LHCN-M2 (cell line): ENCODE data around the gene RPS2.

DNA sequence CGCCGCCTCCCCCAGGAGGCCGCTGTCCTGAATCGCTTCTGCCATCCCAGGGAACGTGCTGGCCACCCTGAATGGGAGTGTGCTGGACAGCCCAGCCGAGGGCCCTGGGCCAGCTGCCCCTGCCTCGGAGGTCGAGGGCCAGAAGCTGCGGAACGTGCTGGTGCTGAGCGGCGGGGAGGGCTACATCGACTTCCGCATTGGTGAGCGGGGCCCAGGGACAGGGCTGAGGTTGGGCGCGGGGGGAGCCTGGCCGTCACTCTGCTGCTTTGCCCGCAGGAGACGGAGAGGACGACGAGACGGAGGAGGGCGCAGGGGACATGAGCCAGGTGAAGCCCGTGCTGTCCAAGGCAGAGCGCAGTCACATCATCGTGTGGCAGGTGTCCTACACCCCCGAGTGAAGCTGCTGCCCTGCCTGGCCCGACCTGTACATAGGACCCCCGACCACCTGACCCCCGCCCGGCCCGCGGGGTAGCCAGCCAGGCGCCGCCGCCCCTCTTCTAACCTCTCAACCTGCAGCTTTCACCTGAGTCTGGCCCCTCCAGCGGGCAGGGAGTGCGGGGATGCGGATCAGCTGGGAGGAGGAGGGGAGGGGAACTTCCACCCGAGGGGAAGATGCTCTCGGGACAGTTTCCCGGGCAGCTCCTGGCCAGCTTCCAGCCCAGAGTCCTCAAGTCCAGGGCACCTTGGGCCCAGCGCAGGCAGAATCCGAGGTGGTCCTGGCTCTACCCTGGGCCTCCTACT is 2.7 kb downstream of the NME3 start:
- RAMPAGE, long total RNA, result no peak

GRCh38 chr16:1775723-1776113 is 2.8 kb upstream of the MRPS34 start:
- RAMPAGE, long total RNA, result no peak

- RAMPAGE, long total RNA, result no peak
Measured at GRCh38 chr16:1809088-1809723, 15.7 kb upstream of the IGFALS start.

DNA sequence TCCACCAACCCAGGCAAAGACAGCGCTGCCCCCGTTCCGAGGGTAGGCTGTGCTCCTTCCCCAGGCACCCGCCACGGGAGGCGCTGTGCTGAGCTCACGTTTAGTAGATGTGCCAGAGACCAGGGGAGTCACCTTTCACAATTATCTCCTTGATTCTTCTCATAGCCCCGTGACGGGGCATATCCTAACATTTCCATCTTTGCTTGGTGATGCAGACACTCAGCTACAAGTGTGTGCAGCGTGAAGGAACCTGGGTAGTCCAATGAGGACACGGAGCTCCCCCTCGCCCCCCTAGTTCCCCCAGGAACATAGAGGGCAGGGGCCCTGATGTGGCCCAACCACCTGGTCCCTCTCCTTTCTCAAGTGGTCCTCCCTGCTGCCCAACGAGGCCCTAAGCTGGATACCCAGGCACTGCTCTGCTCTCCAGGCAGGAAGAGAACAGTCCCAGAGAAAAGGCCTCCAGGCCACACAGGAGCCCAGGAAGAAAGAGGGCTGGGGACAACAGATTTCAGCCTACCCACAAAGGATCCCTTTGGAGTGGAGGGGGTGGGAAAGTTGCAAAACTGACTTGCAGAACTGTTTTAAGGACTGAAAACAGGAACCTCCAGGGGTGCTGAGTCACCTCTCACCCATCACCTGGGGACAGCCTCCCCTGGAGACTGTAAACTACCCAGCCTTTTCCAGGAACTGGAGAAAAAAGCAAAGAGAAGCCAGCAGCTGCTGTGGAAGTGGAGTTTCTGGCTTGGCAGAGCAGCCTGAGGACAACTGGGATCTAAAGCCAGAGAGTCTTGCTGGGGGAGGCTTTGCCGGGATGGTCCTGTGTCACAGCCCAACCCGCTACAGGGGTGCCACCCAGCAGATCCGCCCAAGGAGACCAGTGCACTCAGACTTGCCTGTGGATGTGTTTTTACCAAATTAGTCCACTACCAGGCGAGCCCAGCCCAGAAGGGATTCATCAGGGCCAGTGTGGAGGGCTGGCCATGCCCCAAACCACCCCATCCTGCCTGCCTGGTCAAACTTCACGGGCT is 1.2 kb downstream of the MSRB1 start:
- RAMPAGE, long total RNA, result no peak

DNA sequence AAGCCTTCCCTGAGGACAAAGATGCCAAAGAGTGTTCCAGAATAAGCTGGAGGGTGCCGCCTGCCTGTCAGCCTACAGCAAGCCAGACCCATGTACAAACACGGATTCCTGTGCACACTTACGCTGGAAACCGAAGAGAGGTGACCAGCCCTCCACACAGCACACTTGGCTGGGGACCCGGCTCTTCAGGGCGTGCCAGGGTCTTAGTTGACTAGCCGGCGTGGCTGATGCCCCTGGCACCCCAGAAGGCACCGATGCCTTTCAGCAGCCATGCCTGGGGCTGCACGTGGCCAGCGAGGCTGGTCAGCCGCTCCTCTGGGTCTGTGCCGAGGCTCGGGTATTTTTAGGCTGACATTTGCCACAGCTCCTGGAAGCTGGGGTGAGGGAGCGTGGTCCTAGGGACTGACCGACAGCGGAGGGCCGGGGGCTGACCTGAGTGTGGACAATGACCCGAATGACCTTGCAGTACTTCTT is 4.0 kb downstream of the RPL3L start:
- RAMPAGE, long total RNA, result no peak

GRCh38 chr16:1963772-1964711 is 584 bp downstream of the RPS2 start:
- RAMPAGE, long total RNA, result no peak

DNA sequence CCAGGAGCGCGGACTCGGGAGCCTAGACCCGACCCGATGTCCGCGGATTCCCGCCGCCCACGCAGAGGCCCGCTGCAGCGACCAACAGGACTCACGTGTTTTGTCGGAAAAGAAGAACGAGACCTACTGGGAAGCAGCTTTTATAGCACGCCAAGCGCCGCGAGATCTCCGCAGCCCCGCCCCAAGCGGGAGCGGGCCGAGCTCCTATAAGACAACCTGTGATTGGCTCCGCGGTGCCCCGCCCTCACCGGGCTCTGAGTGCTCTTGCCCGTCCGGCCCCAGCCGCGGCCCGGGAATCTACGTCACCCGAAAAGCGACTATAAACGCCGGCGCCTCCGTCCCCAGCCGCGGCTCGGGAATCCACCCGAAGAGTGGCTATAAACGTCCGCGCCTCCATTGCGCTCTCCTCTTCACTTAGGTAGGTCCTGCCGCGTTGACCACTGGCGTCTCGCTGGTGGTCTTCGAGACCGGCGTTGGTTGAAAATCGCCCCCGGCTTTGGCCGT is at the start of gene RPS2:
Gene RPS2 (minus strand): TSS at position 115 of the 504 bp plus-strand sequence.
- RAMPAGE, long total RNA, result no peak

GRCh38 chr16:1972456-1973172 is 761 bp downstream of the TBL3 start:
- RAMPAGE, long total RNA, result no peak

GRCh38 chr16:1983251-1984070 is 532 bp upstream of the GFER start:
- RAMPAGE, long total RNA, result no peak

- RAMPAGE, long total RNA, result no peak
Measured at GRCh38 chr16:1985956-1987196, 2.4 kb downstream of the GFER start.

DNA sequence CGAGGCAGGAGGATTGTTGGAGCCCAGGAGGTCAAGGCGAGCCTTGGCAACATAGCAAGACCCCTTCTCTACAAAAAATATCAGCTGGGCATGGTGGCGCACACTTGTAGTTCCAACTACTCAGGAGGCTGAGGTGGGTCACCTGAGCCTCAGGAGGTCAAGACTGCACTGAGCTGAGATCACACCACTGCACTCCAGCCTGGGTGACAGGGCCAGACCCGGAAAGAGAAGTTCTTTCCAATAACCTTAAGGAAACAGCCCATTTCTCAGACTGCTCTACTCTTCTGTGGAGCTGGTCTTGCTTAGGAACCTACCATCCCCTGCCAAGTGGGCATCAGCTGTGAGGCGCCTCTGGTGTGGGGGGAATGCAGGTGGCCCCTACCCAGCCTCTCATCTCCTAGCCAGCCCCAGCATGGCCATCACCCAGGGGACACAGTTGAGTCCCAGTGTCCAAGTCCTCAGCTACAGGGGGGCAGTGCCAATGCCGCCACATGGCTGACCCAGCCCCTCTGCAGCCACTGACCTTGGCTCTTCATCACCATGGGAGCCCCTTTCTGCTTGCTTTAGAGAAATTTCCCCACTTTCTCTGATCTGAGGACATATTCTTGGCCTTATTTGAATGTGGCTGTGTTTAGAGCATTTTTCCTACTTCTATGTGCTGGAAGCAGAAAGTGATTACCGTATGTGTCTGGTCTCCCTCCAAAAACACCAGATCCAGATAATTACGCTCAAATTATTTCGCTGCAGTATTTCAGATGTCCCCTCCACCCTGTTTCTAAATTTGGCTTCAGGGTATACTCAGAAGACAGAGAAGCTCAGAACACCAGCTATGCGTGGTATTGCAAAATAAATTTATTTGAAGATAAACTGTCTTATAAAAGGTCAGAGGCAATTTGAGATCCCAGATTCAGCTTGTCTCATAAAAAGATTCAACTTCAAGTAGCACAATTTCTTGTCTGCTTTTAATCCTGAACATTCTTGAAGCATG is 7.3 kb downstream of the SYNGR3 start:
- RAMPAGE, long total RNA, result no peak

DNA sequence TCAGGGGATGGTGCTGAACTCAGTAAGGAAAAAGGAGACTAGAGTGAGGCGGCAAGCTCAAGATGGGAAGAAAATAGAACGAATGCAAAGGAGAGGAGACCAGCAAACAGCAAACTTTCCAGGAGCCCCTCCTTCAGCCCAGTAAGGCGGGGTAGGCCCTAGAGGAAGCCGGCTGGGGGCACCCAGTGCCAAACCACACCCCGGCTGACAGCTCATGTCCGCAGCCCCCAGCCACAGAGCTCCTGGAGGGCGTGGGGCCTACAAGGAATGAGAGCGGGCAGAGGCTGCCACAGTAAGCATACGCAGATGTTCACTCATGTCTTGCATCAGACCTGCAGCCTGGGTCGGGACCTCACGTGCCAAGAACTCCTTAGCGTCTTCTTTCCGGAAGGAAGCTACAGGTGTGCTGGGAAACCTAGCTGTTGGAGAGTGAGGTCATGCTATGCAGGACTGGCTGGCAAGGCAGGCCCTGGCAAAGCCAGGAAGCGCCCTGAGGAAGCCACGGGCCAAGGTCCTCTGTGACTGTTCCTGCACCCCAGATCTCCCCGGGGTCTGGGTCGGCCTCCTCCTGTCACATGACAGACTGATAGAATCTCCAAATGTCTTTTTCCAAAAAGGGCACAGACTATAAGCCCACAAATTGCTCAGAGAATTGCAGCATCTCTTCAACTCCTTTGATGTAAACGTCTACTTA is 11.6 kb upstream of the NPW start:
- RAMPAGE, long total RNA, result no peak

DNA sequence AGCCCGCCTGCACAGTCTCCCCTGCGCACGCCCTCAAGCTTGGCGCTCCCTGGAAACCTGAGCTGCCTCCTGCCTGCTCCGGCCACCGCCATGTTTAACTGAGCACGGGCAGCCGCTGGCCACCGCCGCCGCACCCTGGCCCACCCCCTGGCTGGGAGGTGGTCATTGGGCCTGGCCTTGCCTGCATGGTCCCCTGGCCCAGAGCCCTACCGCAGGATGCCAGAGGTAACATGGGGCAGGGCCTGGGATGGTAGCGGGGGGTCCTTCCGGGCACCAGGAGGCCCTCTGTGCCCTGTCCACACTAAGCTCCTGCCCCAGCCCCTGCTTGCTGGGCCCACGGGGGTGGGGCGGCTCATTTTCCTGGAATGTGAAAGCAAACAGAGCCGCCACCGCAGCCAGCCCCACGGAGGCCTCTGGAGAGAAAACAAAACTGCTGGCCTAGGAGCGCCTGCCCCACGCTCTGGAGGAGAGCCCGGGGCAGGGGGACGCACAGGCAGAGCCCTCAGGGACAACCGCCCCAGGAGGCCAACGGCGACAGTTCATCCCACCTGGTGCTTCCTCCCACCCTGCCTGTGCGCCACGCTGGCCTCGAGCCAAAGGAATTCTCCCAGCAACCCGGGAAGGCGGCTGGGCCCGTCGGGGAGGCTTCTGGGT is 8.9 kb downstream of the NHERF2 start:
- RAMPAGE, long total RNA, result no peak

GRCh38 chr16:2036680-2037181 is 10.0 kb downstream of the NHERF2 start:
- RAMPAGE, long total RNA, result no peak

DNA sequence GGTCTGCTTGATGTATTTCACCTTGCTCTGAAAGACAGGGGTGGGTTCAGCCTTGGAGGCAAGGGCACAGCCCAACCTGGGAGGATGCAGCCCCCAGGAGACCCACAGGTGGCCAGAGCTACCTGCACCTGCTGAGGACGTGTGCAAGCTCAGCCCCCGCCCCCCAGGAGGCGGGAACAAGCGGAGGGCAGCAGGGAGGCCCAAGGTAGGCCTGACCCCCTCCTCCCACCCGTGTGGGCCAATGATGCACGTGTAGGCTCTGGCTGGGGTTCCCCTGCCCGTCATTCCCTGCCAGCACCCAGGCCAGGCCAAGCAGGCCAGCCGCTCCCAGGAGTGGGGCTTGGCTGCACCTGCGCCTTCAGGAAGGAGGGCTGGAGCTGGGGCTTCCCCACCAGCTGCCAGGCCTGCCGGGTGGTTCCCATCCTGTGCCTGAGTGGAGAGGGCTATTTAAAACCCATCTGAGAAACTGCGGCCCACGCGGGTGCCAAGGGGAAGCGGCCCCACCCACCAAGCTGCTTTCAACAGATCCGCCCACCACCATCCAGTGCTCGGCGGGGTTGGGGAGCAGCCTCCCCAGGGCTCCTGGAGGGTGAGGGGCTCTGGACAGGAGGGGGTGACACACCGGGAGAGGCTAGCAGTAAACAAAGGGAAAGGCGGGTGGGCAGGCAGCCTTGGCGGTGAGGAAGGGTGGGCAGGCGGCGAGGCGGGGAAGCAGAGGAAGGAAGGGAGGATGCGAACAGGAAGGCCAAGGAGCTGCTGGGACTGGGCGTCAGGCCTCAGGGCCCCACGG is 3.7 kb downstream of the NTHL1 start:
- RAMPAGE, long total RNA, result no peak

GRCh38 chr16:2091294-2091928 is 43.6 kb downstream of the TSC2 start:
- RAMPAGE, long total RNA, result no peak

- RAMPAGE, long total RNA, result no peak
Measured at GRCh38 chr16:2096984-2097798, 38.5 kb downstream of the PKD1 start.

- RAMPAGE, long total RNA, result no peak
Measured at GRCh38 chr16:2099489-2099820, 36.2 kb downstream of the PKD1 start.

DNA sequence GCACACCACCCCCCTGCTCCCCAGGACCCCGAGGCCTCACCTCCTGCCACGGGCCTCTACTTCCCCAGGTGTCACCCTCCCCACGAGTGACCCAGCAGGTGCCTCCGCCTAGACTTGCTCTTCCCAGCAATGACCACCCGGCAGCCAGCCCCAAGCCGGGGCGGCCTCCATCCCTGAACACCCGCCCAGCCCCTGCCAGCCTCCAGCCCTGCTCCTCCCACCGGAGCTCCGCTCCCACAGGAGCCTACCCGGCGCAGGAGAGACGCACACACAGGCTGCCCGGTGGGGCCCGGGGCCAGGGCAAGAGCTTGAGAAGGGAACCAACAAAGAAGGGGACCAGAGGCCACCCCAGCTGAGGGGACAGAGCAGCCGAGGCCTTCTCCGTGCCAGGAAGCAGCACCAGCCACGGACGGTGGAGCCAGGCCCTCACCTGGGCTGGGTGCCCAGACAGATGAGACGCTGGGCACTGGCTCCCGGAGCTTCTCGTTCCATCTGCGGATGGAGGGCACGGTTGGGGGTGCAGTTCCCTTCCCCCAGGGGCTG is 13.9 kb downstream of the PKD1 start:
- RAMPAGE, long total RNA, result no peak

GRCh38 chr16:2149408-2150023 is 1.1 kb downstream of the RAB26 start:
- RAMPAGE, long total RNA, result no peak